Measurements from ENCODE around the genes ARHGEF38, RRH, LRIT3, ELOVL6 and ENPEP.

DNA sequence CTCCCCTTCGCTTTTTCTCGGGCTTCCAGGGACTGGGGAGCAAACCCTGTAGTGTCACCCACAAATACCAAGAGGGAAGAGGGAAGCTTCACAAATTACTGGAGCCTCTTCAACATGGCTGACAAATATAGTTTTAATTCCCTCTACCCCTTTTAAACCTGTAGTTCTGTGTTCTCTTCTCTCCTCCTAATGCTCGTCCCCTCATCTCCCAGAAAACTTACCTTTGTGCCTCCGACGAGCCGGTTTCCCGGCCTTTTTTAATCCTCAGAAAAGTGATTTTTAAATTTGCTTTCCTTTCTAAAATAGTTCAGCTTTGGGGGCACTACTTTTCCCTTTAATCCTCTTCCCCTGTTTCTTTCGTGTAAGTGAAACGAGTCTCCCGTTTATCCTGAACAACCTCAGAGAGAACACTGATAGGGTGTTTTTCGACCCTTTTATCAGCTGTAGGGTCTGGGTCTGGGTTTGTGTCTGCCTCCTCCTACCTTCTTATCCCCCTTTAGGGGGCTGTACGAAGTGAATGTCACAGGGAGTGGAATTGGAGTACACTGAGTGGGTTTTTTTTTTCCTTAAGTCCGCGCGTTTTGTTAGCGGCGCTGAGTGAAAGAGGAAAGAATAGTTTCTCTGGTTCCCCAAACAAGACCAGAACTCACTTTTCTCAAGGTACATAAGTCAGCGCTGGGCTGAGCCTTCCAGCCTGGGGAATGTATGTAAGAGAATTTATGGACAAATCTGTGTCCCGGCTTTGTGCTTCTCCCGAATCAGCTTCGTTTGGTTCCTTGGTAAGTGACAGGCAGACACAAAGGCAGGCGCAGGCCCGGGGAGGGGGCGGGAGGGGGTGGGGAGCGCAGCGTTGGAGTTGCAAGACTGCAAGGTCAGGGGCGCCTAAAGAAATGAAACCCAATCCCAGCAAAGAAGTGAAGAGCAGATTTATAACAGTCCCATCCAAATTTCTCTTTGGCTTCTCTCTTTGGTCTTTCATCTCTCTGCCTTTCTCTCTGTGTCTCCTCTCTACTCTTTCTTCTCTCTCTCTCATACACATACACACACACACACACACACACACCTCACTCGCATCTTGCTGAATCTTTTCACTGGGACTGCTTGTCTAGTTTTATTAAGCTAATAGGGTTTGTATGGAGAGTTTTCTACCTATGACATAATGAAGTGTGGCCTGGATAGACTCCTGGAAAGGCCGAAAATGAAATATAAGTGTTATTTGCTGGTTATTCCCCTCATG, 763 bp downstream of the TET2 start:
- RAMPAGE, long total RNA = no peak
- RRBS = 3% methylated on average over 5 of the region's 29 CpGs

- RAMPAGE, long total RNA = no peak
- RRBS = no CpG with 5 or more reads among the region's 6 CpGs
These were observed 11.2 kb downstream of the TET2 start for GRCh38 chr4:105157785-105158418.

DNA sequence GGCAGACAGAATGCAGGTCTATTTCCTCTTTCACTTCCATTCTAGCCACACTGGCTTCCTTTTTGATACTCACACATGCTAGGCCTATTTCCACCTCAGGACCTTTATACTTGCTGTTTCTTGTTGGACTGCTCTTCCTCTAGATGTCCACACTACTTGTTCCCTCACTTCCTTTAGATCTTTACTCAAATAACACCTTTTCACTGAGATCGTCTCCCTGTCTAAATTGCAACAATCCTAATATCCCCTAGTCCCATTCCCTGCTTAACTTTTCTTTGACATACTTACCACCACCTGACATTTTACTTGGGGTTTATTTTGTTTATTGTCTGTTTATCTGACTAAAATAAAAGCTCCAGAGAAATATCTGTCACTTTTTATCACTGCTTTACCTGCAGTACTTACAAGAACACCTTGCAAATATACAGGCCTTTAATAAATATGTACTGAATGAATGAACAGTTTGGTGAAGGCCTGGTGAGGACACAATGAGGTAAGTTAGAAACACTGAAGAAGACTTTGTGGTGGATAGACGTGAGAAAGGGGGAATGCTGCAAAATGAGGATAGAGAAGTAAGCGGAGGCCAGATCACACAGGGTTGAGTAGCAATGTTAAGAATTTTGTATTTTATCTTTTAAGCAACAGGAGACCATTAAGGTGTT, 30.0 kb downstream of the PPA2 start:
- RAMPAGE, long total RNA = no peak
- RRBS = no CpG with 5 or more reads among the region's 3 CpGs

GRCh38 chr4:105552206-105553281, at the start of gene ARHGEF38:
Gene ARHGEF38, plus strand, starts transcription at chr4:105552620.
- RAMPAGE, long total RNA = start-site peak on the plus strand at chr4:105552586-105552640, 36 and 12 reads in 2 replicates
- RRBS = no CpG with 5 or more reads among the region's 12 CpGs

DNA sequence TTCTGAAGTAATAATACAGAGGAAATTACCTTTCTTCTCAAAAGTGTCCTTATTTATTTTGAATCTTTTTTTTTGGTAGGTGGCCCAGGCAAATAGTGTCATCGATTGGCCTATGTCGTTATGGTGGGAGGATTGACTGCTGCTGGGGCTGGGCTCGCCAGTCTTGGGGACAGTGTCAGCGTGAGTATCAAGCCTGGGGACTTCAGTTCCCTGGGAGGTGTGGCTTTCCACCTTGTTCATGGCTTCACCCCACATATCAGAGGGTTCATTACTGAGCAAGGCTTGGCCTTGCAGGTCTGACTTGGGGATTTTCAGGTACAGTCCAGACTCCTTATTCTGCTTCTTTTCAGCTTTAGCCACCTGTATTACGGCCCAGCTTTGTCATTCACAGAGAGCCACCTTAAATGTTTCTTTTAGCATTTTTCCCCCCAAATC, 2.6 kb downstream of the NPNT start:
- RAMPAGE, long total RNA = no peak
- RRBS = no CpG with 5 or more reads among the region's 5 CpGs

DNA sequence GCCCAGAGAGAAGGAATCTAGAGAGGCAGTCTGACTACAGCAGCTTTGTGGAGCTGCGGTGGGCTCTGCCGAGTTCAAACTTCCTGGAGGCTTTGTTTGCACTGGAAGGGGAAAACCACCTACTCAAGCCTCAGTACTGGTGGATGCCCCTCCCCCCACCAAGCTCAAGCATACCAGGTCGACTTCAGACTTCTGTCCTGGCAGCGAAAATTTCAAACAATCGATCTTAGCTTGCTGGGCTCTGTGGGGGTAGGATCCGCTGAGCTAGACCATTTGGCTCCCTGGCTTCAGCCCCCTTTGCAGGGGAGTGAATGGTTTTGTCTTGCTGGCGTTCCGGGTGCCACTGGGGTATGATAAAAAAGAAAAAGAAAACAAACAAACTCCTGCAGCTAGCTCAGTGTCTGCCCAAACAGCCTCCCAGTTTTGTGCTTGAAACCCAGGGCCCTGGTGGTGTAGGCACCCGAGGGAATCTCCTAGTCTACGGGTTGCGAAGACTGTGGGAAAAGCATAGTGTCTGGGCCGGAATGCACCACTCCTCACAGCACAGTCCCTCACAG, 57.6 kb downstream of the DKK2 start:
- RAMPAGE, long total RNA = no peak
- RRBS = no CpG with 5 or more reads among the region's 12 CpGs

GRCh38 chr4:107871393-107871691, 46.6 kb downstream of the SGMS2 start:
- RAMPAGE, long total RNA = no peak
- RRBS = no CpG with 5 or more reads among the region's 3 CpGs

- RAMPAGE, long total RNA = no peak
- RRBS = no CpG with 5 or more reads among the region's 17 CpGs
These were observed 986 bp upstream of the HADH start for GRCh38 chr4:107988343-107989463.

- RAMPAGE, long total RNA = no peak
- RRBS = no CpG with 5 or more reads among the region's 2 CpGs
These were observed 1.9 kb downstream of the HADH start for GRCh38 chr4:107991557-107992042.

GRCh38 chr4:108114326-108114955, 54.3 kb downstream of the LEF1 start:
- RAMPAGE, long total RNA = no peak
- RRBS = no CpG with 5 or more reads among the region's 9 CpGs

DNA sequence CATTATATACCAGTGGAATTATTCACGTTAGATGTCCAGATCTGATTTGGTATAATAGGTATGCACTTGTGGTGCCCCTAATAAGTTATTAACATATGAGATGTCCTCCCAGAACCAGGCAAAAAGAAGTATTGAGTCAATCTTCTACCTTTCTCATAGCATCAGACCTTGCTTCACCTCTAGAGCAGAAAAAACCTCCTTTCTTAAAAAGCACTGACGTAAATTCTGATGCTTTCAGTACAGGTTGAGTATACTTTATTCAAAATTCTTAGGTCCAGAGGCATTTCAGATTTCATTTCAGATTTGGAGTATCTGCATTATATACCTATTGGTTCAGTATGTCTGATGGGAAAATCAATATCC, 22.4 kb downstream of the LEF1 start:
- RAMPAGE, long total RNA = no peak
- RRBS = no CpG with 5 or more reads among the region's 2 CpGs

- RAMPAGE, long total RNA = no peak
- RRBS = no CpG with 5 or more reads among the region's 12 CpGs
These were observed 2.8 kb downstream of the LEF1 start for GRCh38 chr4:108165996-108166360.

- RAMPAGE, long total RNA = no peak
- RRBS = no CpG with 5 or more reads among the region's 5 CpGs
These were observed 14.6 kb upstream of the OSTC start for GRCh38 chr4:108635622-108636438.

DNA sequence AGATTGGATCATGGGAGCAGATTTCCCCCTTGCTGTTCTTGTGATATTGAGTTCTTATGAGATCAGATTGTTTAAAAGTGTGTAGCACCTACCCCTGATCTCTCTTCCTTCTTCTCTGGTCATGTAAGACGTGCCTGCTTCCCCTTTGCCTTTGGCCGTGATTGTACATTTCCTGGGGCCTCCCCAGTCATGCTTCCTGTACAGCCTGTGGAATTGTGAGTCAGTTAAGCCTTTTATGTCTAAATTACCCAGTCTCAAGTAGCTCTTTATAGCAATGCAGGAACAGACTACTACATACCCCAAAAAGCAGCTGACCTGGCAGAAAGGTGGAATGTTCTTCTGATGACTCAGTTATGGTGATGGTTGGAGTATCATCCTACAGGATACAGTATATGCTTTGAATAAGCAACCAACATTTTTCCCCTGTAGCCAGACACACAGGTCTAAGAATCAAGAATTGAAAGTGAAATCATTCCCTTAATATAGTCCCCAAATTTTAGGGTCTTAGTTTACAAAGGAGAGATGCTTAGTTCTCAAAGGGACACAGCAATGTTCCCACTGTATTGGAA, 11.3 kb upstream of the MCUB start:
- RAMPAGE, long total RNA = no peak
- RRBS = no CpG with 5 or more reads among the region's 2 CpGs

GRCh38 chr4:109721880-109722705, 7.8 kb downstream of the PLA2G12A start:
- RAMPAGE, long total RNA = no peak
- RRBS = no CpG with 5 or more reads among the region's 3 CpGs

DNA sequence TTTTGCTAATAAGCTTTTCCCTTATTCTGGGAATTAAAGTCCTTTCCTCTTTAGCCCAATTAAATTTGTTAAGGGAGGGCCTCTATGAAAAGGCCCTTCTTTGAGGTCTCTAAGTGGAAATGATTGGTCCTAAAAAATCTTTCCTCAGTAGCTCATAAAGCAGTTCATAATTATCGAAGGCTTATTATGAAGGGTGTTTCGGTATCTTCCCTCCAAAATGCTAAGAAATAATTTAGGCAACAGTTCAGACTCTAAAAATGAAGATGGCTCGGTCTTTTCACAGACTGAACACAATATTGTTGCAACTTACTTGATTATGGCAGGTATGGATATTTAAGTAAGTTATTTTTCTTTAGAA, at the start of gene RRH:
Gene RRH, plus strand, starts transcription at position 162 of the 358 bp plus-strand sequence.
- RAMPAGE, long total RNA = no peak
- RRBS = no CpG with 5 or more reads among the region's 3 CpGs

- RAMPAGE, long total RNA = no peak
- RRBS = no CpG with 5 or more reads among the region's 4 CpGs
These were observed at the start of gene LRIT3 for GRCh38 chr4:109847675-109848273. Gene LRIT3, plus strand, starts transcription at chr4:109848107.

DNA sequence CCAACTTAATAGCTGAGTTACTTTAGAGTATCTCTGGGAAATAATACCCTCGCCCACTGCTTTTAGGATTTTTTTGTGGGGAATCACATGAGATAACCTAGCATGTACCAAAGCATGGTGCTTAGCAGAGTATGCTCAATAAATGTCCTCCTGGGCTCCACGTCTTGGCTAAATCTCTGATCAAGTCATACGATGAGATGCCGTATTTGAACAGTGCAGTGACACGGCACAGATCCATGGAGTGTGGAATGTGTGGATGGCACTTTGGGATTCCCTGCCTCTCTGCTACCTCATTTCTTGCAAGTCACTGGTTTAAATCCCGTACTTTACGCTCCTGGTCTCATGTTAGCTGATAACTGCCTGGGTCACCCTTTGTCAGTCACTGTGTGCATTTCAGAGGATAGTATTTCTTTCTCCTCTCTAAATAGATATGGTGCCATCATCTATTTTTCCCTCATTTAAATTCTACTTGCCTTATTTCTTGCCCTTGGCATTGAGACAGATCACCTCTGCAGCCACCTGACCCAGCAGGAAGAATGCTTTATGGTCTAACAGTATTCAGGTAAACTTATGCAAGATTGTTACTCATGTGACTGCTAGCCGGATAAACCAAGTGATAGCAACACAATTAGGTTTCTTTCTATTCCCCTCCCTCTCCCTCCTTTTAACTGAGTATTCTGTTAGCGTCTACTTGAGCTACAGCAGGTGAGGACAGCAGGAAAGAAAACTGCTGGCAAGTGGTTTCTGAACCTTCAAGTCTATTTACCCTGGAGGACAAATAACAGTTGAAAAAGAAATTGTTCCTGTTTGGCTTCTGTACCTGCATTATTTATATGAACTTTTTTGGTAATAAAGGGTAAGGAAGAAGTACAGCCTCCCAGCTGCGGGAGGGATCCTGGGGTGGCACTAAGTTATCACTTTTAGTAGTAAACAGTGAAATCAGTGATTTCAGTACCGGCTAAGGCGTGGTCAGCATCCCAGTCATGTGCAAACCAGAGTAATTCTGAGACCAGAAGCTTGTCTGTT, 2.9 kb downstream of the EGF start:
- RAMPAGE, long total RNA = no peak
- RRBS = no CpG with 5 or more reads among the region's 12 CpGs

DNA sequence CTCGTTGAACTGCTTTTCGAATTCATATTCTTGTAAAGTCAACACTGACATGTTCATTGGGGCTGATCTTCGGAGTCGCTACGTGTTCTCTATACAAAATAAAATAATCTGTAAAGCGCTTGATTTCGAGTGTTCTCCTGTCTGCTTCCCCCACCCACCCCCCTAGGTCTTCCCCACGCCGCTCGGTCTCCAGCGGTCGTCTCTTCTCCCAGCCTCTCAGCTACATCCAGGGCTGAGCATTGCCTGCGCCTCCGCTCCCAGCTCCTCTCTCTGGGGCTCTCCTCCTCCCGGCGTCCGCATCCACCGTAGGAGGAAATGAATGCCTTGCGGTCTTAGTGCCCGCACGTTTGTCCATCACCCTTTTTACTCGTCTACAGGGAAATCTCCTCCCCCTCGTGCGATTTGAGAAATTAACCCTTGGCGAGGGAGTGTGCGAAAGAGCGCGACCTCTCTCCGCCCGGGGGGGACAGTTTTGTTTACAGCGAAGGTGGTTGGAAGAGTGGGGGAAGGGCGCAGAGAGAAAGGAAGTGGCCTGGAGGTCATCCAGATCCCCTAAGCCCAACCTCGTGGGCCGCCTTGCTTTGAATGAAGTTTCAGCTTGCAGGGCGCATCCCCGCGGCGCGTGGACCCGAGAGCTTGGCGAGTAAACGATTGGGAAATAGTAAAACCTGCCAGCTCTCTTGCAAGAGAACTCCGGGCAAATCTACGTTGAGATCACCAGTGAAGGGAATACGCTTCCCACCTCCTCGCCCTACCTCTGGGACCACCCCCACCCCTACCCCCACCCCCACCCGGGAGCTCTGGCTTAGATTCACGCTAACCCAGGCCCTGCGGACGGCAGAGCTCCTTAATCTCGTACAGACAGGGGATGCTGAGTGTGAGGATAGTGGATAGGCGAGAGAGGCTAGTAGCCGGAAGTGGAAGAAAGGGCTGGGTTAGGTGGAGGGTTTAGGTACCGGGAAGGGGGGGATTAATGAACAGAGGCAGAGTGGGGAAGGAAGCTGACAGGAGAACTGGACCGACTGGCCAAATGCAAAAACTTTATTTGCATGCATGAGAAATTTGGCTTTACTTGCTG, at the start of gene ELOVL6:
Gene ELOVL6, minus strand, starts transcription at position 337 of the 1,078 bp plus-strand sequence.
- RAMPAGE, long total RNA = no peak
- RRBS = 5% methylated on average over 6 of the region's 55 CpGs

GRCh38 chr4:110475694-110477004, at the start of gene ENPEP:
Gene ENPEP, plus strand, starts transcription at chr4:110476155.
- RAMPAGE, long total RNA = no peak
- RRBS = 30% methylated on average over 8 of the region's 50 CpGs